Metastatic Pancreatic Carcinoma in the Ovary (tissue), 1 donor: ENCODE measurements around the gene KLF17.

DNA sequence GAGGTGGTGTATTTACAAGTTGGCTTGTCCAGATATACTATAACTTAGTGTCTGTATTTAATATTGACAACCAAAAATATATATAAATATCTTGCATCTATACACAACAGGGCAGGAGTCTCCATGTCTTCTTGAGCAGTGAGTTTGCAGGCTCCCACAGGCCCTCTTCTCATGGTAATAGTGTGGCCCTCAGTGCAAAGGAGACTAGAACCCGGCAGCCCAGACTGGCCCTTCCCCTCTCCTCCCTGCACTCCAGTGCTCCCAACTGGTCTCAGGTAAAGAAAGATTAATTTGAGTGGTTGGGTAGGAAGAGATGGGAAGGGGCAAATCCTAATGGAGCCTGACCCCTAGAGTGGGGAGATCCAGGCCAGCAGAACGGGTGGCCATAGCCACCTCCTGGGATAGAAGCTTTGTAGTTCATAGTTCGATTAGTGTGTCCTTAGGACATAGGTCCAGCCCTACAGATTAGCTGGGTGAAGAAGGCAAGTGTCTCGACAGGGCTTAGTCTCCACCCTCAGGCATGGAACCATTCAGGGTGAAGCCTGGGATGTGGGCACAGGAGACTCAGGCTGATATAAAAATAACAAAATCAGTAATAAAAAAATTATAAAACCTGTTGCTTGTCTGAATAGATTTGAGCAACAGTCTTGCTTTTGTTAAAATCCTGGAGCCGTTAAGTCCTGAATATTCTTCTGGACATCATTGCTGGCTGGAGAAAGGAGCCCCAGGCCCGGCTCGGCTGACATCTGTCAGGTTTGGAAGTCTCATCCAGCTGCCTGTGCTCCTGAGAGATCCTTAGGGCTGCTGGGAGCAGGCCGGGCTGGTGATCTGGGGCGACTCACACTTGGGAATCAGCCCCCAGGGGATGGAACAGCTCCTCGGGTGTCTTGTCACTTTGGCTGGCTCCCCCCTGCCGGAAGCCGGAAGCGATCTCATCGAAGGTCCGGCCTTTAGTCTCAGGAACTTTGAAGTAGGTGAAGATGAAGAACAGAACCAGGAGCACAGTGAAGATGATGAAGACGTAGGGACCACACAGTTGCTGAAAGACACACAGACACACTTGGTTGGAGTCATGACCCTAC lies 32.1 kb downstream of the SLC2A1 start:
- PRO-cap, result no peak

DNA sequence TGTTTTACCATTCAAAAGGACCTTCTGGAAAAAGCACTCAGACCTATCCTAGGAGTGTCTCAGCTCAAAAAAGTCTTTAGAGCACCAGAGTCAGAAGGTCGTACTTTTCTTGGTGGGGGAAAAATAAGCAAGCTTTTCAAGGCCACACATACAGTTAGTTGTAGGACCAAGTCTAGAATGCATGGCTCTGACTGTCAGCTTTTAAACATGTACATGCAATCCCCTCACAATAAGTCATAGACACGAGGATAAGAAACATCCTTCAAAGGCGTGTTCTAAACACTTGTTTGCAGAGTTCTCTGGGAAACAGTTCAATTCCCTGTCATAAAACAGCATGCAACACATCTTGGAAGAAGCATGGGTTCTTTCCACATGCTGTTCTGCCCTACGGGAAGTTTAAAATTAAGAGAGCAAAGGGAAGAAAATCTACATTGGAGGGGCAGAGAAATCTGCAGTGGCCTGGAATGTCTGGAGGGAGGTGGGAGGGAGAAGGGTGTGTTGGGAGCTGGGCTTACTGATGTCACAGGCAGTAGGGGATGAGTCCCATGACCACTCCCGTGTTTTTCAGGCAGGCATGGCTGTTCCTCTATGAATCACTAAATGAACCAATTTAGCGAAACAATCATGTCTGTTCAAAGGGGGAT lies 90.8 kb upstream of the CFAP144 start:
- PRO-cap, result no peak

- PRO-cap, result unidirectional peak, minus-strand start at chr1:43121416; unidirectional peak, minus-strand start at chr1:43121568
Observed at GRCh38 chr1:43121199-43121898, 26.4 kb upstream of the CFAP144 start.

DNA sequence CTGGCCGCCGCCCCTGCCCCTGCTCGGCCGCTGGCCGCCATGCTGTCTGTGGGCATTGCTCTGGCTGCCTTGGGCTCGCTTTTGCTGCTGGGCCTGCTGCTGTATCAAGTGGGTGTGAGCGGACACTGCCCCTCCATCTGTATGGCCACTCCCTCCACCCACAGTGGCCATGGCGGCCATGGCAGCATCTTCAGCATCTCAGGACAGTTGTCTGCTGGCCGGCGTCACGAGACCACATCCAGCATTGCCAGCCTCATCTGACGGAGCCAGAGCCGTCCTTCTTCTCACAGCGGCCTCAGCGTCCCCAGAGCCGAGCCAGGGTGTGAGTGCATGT lies 3.3 kb downstream of the TMEM125 start:
- PRO-cap, result no peak

DNA sequence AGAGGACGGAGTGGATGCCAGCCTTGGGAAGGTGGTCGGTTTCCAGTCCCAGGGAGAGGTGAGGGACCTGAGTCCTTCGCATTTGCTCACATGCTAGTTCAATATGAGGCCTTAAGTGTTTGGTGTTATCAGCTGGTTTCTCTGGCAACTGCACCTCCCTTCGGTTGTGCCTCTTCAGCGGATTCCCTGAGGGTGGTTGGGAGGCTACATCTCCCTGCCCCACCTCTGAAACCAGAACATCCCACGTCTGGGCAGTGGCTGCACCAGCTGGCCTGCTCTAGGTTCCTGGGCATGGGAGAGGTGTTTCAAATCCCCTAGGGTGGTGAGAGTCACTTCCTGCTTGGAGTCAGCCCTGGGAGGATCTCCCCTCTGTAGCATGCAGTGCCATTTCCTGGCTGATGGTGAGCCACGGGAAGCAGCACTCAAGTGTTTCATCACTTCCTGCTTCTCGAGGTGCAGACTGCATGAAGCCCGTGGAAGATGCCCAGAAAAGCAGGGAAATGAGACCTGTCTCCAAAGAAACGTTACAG lies 4.4 kb downstream of the TMEM125 start:
- PRO-cap, result no peak

- PRO-cap, result no peak
Observed at GRCh38 chr1:43283932-43284421, 1.4 kb downstream of the C1orf210 start.

GRCh38 chr1:43381811-43382613 lies 7.6 kb downstream of the MED8 start:
- PRO-cap, result no peak

DNA sequence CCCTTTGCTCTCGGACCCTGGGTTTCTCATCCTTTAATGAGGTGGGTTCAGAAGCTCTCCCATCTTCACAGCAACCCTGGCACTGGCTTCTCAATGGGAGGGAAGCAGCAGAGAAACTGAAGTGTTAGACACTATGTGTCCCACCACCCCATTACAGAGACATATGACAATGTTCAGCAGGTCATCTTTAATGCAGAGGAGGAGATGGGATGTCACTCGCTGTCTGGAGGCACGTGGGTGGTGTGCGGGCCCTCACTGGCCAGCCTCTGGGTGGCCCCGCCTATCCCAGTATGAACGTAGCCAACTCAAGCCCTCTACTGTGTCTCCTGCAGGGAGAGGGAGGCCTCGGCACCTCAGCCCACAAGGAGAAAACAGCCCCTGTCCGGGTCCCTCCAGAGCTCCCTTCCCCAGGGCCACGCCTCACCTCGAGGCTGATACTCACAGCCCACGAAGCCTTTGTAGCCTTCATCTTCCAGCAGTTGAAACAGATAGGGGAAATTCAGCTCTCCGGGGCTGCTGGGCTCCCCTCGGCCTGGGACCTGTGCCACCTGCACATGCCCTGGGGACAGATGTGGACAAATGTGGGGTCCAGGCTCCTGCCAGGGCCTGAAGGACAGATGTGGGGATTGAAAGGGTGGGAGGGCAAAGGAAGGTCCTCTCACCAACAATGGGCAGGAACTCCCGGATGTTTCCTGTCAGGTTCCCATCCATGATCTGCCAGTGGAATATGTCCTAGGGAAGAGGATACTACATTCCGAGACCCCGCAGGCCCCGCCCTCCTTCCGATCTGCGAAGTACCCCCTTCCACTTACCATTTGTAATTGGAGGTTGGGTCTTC lies 2.5 kb downstream of the HYI start:
- PRO-cap, result no peak

GRCh38 chr1:43452557-43453720 lies 792 bp downstream of the HYI start:
- PRO-cap, result no peak

- PRO-cap, result no peak
Observed at GRCh38 chr1:43512152-43512550, 18.5 kb upstream of the PTPRF start.

- PRO-cap, result no peak
Observed at GRCh38 chr1:43543369-43543980, 12.8 kb downstream of the PTPRF start.

DNA sequence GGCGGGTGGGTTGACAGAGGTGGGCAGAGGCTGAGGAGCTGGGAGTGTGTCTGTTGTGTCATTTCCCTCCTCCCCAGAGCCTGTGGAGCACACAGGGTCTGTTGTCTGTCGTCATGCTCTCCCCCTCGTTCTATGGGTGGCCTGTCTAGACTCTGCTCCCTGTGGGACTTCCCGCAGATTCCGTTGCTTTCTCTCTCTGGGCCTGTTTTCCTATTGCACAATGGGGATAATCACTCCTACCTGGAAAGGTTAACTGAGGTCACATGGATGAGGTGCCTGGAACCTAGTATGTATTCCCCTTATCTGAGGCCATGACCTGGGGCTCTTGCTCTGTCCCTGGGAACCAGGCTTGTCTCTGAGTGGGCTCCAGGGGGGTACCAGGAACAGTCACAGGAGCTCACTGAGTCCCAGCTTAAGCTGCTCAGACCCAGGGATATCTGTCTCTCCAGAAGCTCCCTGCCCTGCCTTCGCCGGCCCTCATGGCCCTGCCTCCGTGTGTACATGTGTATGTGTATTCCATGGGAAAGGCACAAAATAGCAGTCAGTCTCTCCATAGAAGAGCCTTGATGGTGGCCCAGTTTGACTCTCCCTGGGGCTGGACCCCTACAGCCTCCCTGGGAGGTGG lies 17.8 kb downstream of the PTPRF start:
- PRO-cap, result no peak

- PRO-cap, result no peak
Observed at GRCh38 chr1:43651457-43651785, 1.5 kb downstream of the KDM4A start.

DNA sequence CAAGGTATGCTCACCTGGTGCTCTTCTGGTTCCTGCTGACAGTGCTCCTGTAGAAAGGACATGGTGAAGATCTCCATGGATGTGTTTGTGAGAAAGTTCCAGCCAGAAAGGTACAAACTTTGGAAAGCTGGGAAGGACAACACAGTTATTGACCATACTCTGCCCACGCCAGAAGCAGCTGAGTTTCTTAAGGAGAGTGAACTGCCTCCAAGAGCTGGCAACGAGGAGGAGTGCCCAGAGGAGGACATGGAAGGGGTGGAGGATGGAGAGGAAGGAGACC lies 17.7 kb downstream of the KDM4A start:
- PRO-cap, result no peak

DNA sequence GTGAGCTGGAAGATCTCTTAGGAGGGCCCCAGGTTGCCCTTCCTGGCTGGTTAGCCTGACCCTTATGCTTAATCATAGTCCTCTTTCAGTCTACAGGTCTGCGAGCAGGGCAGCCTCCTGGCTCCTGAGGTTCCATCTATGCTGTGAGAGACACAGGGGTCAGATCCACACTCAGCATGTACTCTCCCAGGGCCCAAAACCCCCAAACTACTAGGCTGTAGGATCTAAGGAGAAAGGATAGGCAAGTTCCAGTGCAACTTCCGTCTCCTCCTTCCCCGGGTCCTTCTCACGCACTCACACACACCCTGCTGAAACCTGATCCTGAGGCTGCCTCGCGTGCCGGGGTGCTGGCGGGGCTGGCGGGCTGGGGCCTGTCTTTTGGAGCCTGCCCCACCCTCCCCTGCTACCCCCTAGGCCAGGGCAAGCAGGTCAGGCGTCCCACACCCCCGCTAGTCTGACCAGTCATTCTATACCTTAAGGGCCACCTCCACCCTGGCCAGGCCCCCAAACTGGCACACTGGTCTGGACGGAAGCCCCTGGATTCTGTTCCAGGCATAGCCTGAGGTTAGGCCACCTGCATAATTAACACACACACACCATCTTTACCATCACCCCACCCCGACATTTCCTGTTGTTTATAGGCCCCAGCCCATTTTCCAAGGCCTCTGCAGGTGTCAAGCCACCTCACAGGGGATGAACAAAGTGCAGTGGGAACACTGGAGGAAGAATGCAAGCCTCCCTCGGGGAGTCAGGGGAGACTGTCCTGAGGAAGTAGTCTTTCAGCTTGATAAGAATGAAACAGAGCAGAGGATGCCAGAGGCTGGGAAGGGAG lies 48.3 kb upstream of the ARTN start:
- PRO-cap, result no peak

DNA sequence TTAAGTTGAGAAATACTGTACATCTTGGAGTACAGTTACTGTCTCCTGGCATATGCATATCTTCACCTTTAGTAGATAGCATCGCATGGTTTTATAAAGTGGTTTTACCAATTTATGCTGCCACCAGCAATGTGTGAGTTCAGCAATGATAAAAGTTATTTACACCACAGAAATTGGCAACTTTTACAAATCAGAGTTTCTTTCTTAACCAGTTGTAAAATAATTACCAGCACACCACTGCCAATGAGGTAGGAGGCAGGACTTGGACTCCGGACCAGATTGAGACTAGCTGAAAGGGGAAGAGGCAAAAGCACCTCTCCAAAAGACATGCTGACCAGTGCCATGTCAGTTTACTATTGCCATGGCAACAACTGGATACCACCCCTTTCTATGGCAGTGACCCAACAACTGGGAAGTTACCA lies 18.8 kb upstream of the SLC6A9 start:
- PRO-cap, result no peak

- PRO-cap, result no peak
Observed at GRCh38 chr1:44118559-44119367, at the start of gene KLF17. KLF17 (plus strand) TSS chr1:44118821.

GRCh38 chr1:44212722-44213131 lies 544 bp upstream of the DMAP1 start:
- PRO-cap, result no peak

GRCh38 chr1:44267790-44268174 lies 54.5 kb downstream of the DMAP1 start:
- PRO-cap, result no peak

- PRO-cap, result no peak
Observed at GRCh38 chr1:44329850-44330809, 24.9 kb downstream of the ERI3 start.